Right cardiac atrium (tissue), 1 donor: ENCODE data around the gene MSH6.

DNA sequence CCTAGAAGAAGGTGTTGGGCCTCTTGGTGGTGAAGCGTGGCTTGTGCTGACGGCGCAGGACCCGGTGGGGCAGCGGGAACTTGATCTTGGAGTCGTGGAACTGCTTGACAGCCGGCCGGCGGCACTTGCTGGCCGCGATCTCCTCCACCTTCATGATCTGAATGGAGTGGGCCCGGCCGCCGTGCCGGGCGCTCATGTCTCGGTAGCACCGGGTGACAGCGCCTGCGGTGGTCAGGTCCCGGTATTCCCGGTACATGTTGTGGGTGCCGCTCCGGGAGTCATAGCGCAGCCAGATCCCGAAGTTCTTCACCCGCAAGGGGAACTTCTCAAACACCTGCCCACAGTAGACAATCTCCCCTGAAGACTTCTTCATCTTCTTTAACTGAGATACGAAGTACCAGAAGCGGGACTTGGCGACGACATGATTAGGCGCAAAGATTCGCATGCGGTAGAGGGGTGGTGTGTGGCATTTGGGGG is 92.2 kb upstream of the MSH6 start:
- PRO-cap = no peak

- PRO-cap = bidirectional peak, plus-strand start at chr2:47783145, minus-strand start at chr2:47782952
These were observed at the start of gene MSH6 for GRCh38 chr2:47782460-47783547. MSH6 (plus strand) TSS chr2:47783145.

GRCh38 chr2:47800246-47801571 is 17.8 kb downstream of the MSH6 start:
- PRO-cap = no peak

DNA sequence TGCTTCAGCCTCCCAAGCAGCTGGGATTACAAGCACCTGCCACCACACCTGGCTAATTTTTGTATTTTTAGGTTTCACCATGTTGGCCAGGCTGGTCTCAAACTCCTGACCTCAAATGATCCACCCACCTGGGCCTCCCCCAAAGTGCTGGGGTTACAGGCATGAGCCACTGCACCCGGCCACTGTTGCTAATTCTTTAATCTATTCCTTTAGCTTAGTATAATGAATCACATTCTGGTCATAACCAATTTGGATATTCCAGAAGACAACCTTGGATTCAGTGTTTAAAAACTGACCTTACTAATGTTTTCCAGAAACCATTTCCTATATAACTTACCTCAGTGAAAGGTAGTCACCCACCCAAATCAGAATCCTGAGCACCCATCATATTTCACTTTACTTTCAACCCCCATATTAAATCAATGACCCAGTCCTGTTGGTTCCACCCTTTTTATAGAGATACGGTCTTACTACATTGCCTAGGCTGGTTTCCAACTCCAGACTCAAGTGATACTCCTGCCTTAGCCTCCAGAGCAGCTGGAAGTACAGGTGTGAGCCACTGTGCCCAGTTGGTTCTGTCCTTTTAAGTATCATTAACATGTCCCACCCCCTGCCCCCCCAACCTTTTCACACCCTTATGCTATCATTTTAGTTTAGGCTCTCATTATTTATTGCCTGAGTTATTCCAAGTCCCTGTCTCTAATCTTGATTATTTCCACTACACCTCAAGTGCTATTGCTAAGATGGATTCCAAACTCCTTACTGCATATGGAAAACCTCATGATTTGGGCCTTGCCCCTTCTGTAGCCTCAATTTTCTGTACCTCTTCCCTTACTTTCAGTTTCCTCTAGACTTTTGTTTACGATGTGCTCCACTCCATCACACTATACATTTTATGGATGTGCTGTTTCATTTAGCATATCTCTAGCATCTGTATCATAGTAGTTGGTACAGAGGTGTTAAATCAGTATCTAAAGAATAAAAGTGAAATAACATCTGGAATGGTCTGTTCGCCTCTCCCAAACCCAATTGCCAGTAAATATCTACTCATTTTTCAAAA is 28.7 kb downstream of the MSH6 start:
- PRO-cap = no peak

DNA sequence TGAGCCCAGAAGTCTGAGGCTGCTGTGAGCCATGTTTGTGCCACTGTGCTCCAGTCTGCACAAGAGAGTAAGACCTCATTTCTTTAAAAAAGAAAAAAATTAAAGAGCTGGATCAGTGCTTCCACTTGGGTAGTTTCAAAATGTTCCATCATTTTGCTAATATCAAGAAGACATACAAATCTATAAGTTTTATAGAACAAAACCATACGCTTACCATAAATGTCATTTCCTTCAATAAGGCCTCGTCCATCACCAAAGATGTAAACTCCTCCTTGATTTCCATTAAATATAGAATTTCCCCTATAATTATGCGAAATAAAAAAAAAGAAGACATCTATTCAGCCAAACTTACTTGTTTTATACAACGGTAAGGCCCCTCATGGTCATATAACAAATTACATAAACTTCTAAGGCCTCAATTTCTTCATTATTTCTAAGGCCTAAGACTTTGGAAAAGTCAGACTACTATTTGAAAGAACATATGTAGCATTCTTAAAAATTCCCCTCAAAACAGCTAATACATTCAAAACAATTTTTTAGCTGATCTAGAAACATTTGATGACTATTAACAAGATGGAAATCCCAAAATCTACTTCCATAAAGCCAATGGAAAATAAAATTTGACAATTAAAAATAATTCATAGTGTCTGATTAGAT is 39.2 kb downstream of the MSH6 start:
- PRO-cap = no peak

DNA sequence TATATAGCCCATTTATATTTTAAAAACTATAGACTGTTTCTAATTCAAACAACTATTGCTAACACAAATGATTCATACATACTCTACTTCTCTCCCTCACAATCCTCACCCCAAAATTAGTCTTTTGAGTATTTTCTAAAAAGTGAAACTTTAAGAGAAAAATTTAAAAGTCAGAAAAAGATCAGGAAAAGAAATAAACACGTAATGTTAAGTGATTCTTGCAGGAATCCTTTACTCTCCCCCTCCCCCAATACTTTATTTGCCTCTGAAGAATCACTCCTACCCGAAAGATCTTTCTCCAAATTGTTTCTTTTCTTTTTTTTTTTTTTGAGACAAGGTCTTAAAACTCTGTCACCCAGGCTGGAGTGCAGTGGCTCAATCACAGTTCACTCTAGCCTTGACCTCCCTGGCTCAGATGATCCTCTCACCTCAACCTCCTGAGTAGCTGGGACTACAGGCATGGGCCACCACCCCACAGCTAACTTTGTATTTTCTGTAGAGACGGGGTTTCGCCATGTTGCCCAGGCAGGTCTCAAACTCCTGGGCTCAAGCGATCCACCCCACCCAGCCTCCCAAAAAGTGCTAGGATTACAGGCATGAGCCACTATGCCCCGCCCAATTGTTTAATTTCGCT is 10.2 kb downstream of the FBXO11 start:
- PRO-cap = no peak

GRCh38 chr2:48219576-48220349 is 94.7 kb upstream of the FOXN2 start:
- PRO-cap = no peak

DNA sequence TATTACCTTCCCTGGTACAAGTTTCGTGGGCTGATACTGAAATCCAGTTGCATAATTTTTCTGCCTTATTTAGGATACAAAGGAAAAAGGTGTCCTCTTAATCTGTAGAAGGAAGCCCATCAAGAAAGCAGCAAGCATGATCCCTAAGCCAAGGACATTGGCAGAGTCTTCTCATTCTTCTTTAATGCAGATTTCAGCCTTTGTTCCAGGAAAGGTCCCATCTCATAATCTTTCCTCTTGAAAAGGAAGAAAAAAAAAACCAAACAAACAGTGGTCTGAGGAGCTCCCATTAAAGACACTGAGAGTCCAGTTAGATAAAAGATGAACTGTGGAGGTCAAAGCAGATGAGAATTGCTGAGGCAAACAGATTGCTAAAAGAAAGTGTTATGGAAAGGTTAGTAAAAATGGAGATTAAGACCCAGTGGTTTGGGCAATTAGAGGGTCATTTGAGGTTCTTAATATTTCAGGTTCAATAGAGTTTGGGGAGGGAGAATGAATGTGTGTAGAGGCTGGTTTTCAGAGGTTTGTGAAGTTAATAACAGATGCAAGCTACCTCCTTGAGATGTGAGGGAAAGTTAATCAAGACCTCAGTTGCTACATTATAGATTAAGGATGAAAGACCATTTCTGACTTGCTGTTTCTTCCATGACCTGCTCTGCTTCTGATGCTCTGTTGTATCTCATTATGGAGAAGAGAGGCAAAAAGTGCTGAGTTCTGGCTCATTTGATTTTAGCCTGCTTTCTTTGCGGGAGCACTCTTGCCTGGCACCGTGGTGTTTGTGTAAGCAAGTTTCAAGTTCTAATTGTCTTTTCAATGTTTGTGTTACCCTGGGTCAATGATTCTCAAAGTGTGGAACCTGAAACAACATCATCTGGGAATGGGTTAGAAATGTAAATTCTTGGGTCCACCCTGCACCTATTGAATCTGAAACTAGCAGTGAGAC is 3.5 kb downstream of the PPP1R21 start:
- PRO-cap = no peak

DNA sequence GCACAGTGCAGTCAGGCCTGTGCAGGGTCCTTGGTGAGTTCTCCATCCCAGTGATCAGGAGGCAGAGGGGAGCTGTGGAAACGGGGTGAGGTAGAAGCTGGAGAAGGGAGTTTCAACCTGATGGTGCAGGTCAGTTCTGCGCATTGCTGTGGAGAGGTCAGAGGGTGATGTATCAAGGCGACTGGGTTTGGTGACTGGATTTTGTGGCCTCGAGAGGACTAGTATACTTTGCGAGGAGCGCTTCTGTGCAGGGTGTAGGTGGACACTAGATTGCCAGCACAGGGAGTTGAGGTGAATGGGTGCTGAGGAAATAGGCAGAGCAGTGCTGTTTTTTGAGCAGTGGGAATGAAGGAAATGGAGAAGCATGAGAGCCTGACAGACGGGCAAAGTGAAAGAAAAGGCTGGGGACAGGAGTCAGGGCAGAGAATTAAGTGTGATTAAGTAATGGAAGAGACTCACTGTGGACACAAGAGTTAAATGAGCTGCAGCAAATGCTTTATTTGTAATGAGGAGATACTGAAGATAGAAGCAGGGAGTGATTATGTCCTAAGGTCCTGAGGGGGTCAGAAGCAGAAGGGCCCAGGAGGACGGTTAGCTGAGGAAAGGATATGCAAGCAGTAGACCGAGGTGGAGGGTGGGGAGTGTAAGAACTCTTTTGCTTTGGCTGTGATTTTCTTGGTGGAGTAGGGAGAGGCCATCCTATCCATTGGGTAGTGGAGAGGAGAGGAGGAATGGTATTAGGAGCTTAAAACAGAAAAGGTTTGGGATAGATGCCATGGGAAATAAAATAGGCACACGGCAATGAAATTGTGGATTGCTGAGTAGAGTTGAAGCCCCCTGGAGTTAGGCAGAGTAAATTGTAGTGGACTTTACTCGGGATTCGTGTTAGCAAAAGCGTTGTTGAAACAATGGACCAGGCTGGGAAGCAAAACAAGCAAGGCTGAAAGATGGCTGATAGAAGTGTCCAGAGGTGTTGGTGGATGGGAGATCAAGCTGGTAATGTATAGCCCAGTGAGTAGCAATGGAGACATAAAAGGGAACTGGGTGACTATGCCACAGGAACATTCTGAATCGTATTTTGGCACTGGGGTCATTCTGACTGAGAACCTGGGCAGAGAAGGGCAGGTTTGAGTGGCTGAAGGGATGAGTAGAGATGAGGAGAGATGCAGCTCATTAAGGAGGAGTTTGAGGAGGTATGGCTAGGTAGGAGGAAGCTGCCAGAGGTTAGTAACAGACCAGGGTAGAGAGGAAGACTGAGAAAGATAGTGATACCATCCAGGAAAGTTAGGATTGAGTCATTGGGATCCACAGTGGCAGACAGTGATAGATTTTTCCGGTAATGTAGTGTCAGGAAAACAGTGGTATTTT is 23.1 kb downstream of the PPP1R21 start:
- PRO-cap = no peak

- PRO-cap = no peak
These were observed 20.1 kb upstream of the STON1 start for GRCh38 chr2:48509806-48510245.

GRCh38 chr2:49288107-49288900 is 134.0 kb upstream of the FSHR start:
- PRO-cap = no peak

GRCh38 chr2:49306925-49307286 is 152.6 kb upstream of the FSHR start:
- PRO-cap = no peak

DNA sequence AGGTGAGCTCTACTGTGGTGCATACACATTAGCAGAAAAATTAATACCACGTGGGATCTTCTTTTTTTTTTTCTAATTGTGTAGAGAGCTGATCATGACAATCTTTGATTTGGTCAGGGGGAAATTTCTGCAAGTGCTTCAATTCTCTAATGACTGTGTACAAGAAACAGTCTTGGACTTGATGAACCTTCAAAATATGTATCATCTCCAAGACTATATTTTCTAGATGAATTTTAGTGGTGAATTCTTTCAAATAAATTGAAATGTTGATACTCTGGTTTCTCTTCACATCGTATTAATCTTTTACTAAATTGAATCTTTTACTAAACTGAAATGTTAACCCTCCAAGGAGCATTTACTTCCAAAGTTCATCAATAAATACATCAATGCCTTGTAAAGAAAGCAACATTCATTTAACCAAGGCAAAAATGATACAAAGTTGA is 910.1 kb upstream of the FSHR start:
- PRO-cap = no peak

- PRO-cap = no peak
These were observed 684.4 kb downstream of the NRXN1 start for GRCh38 chr2:50347400-50348043.

DNA sequence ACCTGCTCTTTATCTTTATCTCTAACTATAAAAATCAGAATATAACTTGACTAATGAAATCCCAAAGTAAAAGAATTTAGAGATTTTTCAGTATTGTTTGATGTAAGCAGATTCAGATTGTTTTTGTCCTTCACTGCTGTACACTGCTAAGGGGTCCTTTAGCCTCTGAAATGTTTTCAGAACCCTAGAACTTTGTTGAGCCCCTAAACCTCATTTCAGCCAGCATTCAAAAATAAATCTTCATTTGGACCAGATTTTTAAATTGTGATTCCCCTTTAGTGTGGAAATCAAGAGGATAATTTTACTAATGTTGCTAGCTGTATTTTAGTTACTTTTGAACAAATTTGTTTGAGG is 32.1 kb upstream of the NRXN1 start:
- PRO-cap = no peak

GRCh38 chr2:52400737-52400950 is 1367.0 kb upstream of the CHAC2 start:
- PRO-cap = unidirectional peak, minus-strand start at chr2:52400856

DNA sequence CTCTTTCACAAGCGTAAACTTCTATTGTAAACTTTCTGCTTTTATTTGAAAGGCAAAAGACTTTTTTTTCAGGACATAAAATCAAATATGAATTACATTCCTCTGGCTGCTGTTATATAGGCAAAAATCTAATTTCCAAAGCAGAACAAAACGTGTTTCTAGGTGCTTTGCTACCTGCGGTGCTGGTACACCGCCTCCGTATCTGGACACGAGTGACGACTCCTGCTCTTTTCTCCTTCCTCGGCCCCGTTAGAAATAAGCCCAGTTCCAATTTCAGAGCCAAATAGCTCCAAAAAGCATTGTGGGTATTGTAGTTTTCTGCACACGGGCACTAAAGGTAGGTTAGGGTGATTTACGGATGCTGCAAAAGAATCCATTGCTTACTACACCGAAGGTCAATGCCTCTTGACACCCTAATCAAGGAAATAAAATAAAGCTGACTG is 312 bp upstream of the CHAC2 start:
- PRO-cap = bidirectional peak, plus-strand start outside the sequence, minus-strand start at position 257 of the sequence

DNA sequence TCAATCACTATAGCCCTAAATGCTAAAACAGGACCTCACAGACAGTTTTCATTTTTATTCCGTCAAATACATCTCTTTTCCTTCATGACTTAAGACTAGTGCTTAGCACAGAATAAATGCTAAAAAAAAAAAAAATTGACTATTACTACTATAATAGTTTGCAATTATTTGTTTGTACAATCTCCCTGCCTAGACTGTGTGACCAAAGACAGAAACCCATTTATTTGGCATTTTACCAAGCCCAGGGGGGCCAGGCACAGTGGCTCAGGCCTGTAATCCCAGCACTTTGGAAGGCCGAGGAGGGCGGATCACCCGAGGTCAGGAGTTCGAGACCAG is 1.5 kb downstream of the ASB3 start:
- PRO-cap = no peak

DNA sequence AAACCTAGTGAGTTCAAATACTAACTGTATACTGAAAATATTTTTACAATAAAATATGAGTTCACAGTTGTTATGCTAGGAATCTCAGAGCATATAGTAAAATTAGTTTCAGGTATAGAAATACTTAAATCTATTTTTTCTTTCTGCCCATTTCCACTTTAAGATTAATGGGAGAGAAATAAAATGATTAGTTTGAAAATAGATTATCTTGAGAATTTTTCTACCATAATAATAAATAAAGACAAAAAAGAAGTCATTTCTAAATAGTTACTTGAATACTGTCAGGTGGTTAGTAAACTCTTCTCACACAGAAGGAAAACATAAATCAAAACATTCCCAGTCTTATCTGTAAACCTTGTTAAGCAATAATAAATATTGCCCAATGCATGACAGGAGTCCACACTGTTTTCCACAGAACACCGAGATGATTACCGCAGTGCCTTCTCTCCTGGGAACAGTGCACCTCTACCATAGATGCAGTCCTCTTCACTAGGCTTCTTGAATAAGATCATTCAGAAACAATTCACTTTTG is 8.9 kb downstream of the GPR75 start:
- PRO-cap = no peak

GRCh38 chr2:53887702-53888097 is 27.9 kb upstream of the GPR75 start:
- PRO-cap = no peak